Fibroblast of the aortic adventitia (primary cell): Measurements from ENCODE around the gene MYMK.

DNA sequence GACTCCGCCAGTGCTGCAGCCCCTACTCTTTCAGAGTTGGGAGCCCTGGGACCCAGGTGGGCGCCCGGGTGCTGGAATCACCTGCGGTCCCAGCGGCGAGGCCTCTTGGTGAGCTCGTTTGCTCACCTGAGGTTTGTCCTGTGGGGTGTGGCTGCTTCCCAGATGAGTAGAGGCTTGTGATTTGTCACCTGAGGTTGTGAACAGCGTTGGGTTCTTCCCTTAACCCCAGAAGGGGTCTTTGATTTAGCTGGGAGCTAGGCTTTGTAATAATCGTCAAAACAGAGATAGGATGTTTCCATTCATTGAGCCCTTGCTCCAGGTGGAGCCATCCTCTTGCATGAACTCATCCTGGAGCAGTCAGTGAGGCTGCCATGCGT lies 765 bp downstream of the SURF2 start:
- CAGE, long polyA plus RNA: no peak

DNA sequence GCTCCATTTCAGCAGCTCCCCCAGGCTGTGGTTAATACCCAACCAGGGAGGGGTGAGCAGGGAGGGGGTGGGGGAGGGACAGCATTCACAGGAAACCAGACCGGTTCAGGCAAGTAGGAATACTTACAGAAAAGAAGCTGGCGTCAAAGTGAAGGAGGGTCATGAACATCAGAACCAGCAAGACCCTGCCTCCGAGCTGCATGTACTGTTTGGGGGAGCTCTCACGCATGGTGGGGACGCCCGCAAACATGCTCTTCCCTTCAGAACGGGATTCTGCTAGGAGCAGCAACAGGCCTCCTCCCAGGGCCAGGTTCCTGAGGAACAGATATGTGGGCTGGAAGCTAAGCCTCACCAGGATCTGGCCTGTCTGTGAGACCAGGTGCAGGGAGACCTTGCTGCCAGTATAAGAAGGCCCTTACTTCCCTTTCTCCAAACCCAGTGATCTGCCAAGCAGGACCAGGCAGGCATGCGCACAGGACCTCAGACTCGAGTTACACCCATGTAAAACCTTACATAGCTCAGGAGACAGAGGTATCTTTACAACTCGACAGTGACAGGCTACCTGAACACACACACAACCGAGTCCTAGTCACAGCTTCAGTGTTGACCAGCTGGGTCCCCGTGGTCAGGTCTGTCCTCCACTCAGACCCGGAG lies 8.5 kb downstream of the SURF2 start:
- CAGE, long polyA plus RNA: no peak

DNA sequence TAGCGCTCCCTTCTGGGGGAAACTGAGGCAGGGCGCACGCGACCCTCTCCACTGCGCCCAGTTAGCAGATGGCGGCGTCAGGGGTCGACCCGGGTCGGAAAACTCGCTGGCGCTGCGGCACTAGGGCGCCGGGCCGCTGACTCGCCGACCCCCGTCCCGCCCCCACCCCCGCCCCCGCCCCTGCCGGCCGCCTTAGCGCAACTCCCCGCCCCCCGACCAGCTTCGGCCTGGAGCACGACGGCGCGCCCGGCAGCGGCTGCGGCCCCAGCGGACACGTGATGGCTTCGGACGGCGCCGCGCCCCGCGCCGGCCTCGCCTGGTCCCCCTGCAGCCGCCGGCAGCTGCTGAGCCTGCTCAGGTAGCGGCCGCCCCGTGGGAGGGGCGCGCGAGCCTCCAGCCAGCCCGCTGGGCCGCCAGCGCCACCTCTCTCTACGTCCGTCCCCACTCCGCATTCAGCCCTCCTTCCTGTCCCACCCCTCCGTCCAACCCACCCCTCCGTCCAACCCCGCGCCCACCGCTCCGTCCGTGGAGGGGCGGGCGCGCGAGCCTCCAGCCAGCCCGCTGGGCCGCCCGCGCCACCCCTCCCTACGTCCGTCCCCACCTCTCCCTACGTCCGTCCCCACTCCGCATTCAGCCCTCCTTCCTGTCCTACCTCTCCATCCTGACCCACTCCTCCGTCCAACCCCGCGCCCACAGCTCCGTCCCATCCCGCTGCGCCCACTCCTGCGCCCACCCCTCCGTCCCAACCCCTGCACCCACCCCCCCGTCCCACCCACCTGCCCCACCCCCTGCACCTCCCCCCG lies 6.4 kb downstream of the ADAMTS13 start:
- CAGE, long polyA plus RNA: no peak

- CAGE, long polyA plus RNA: no peak
Measured at GRCh38 chr9:133520960-133521561, 3.7 kb downstream of the MYMK start.

GRCh38 chr9:133524703-133525092 lies at the start of gene MYMK:
Gene MYMK, minus strand, starts transcription at chr9:133524959.
- CAGE, long polyA plus RNA: no peak

DNA sequence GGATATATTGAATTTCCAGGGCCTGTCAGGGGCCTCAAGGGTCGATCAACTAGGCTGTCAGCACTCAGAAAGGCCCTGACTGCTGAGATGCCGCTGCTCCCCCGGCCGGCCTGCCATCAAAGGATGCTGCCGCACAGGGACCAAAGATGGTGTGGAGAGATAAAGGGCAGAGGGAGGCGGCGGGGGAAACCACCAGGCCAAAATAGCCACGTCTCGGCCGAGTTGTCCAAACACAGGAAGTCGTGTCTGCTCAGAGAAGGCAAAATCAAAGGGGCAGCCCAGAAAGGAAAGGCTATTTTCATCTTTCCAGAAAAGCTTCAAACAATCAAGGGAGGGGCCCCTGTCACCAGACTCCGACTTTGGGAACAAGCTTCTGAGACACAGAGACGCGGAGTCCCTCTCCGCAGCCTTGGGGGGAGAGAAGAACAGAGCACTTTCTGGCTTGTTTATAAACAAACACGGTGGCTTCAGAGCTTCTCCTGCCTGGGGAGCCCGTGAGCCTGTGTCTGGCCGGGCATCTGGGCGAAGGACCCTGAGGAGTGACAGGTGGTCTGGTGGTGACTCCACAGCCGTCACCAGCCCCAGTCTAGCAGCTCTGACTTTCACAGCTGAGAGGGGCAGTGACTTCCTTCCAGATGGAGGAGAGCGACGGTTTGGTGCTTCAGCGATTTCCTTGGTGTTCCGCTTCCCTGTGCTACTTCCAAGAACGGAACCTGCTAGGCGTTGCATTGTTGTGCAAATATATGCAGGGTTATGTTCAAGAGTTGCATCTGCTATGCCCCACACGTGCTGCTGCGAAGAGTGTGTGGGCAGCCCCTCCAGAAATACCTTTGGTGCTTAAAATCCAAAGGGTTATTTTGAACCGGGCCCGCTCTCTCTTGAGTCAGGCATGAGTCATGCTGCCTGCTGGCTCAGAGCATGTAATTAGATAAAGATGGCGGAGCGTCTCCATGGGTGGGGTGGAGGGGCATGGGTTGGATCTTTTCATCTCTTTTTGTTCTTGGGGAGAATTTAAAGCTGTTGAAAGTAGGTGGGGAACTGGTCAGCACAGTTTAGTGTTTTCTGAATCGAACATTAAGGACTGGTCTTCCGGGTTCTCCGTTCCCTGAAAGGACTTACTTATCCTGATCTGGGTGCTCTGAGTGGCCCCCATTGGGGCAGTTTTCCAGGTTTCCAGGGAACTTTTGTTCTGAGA lies 24.0 kb downstream of the ADAMTSL2 start:
- CAGE, long polyA plus RNA: no peak

DNA sequence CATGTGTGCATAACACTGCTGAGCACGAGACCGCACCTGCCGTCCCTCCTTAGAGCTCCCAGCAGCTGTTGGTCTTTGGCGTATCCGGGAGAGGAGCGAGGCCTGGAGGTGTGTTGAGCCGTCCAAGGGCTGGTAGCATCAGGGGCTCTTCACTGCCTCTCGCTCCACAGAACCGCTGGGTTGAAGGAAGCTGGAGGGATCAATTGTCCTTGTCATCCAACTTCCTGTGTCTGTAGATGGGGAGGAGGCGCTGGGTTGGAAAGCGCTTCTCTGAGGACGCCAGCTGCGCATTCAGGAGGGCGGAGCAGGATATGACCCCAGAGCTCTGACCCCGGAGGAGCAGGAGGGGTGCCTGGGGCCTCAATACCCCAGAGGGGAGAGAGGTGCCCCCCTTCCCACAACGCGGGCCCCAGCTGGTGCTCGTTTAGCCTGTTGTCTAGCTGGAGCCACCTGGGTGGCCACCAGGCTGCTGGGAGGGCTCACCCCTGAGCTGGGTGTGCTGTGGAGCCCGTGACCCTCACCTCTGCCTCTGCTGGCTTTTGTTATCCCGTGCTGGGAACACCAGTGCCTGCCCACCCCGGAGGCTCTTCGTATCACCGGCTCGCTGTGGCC lies 2.0 kb upstream of the DBH start:
- CAGE, long polyA plus RNA: no peak

DNA sequence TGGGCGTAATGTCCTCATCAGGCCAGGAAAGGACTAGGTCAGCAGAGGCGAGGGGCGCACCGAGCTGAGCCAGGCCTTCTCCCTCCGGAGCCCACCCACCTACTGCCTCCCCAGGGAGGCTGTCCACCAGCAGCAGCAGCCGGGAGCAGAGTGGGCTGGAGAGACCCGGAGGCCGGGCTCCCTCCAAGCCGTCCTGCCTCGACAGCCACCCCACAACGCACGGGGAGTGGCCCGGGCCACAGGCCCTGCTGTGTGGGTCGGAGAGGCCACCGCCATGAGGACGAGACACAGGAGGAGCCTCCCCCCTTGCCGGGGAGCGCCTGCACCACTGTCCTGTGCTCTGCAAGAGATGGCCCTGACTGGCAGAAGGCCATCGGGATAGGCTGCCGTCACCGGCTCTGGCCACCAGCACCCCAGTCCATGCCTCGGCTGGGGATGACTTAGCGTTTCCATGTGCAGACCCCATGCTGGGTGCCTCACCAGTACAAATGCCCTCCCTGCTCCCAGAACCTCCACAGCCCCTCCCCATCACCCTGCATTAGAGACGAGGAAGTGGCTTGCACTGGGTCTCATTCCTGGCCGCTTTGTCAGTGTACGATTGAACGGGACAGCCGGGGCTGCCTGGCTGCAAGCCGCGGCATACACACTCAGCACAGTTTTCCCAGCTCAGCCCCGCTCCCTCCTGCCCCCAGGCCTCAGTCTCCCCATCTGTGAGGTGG lies 26.4 kb downstream of the SARDH start:
- CAGE, long polyA plus RNA: no peak

- CAGE, long polyA plus RNA: no peak
Measured at GRCh38 chr9:133715728-133716386, 22.3 kb downstream of the SARDH start.

DNA sequence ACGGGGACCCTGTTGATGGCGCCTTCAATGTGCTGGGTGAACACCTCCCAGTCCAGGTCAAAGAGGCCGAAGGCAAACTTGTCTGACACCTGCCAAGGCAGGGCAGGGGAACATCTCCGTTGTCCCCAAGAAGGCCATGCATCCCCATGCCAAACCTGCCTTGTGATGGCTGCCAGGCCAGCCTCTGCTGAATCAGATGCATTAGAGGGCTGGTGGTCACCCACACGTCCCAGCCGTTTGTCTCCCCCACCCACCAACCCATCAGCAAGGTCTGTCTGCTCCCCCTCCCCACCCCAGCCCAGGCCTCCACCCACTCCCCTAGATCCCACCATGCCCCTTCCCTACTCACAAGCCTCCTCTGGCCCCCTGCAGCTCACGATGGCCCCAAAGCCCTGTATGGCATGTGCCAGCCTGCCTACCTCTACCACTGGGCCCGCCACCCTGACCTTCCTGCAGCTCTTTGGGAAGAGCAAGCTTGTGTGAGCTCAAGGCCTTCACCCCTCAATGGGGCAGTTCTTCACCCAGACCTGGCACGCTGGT lies 20.7 kb downstream of the SARDH start:
- CAGE, long polyA plus RNA: no peak

DNA sequence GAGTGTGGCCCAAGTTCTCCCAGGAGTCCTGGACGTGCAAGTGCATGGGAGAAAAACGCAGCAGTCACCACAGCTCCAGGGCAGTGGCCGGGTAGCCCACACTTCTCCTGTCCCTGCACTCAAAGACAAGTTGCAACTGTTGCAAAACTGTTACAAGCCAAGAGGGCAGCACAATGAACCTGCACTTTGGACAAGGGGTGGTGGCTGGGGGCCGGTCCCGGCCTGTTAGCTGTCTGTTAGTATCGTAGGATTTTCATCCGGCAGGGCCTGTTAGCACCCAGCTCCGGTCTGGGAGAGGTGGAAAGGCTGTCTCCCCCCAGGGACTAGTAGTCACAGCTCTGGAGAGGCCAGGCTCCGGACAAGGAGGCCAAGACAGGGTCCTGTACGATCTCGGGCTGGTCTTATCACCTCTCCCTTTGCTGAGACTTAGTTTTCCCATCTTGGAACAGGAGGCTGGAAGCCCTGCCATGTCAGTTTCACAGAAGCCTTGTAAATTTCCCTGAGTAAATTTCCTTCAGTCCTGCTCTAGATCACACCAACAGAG lies 1.7 kb upstream of the SARDH start:
- CAGE, long polyA plus RNA: no peak

- CAGE, long polyA plus RNA: no peak
Measured at GRCh38 chr9:133791547-133792264, 53.6 kb upstream of the SARDH start.

GRCh38 chr9:133837637-133838125 lies 99.5 kb upstream of the SARDH start:
- CAGE, long polyA plus RNA: no peak

DNA sequence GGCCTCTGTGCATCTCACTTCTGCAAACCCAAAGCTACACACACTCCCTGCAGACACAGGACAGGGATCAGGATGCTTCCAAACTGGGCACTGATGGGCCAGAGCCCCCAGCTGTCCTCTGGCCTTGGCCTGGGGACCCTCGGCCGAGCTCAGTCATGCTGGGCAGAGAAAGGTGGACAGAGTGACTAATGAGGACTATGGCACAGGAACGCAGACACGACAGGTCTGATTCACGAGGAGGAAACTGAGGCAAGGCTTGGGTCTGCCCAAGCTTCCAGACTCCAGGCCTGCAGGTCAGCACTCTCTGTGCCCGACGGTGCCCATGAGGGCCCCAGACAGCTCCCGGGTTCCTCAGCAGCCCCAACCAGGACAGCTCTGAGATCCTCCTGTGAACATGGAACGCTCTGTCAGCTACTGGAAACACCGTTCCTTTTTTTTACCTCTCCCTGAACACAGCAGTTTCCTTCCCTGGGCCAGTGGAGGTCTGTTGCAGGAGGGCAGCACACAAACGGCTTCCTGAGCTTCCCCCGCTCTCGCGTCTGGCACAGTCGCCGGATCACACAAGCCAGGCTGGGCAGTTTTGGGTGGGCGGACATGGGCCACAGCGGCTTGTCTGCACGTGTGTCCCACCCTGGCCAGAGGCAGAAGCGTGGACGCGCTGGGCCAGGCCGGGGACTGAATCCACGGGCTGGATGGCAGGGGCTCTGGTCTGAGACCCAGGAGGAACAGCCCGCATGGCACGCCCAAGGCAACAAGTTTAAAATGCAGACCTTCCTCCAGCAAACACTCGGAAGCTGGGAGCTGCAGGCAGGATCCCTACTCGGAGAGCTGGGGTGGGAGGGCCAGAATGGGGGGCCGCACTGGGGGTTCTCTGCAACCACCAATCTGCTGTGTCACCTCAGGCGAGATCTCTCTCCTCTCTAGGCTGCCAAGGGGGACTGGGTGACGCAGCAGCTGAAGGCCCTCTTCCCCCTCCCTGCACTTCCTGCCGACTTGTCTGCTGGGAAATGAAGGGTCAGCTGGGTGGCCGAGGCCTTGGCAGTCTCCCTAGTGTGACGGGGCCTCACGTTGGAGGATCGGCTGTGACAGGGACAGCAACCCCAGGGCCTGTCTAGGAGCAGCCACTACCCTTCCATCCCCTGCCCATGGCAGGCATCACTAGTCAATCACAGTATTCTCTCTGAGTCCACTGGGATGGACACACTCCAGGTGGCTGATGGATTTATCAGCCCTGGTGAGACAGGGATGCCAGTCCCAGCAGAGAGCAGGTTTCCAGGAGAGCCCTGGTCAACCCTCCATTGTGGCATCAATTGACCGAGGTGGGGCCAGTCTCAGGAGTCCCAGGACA lies 106.9 kb upstream of the SARDH start:
- CAGE, long polyA plus RNA: no peak

DNA sequence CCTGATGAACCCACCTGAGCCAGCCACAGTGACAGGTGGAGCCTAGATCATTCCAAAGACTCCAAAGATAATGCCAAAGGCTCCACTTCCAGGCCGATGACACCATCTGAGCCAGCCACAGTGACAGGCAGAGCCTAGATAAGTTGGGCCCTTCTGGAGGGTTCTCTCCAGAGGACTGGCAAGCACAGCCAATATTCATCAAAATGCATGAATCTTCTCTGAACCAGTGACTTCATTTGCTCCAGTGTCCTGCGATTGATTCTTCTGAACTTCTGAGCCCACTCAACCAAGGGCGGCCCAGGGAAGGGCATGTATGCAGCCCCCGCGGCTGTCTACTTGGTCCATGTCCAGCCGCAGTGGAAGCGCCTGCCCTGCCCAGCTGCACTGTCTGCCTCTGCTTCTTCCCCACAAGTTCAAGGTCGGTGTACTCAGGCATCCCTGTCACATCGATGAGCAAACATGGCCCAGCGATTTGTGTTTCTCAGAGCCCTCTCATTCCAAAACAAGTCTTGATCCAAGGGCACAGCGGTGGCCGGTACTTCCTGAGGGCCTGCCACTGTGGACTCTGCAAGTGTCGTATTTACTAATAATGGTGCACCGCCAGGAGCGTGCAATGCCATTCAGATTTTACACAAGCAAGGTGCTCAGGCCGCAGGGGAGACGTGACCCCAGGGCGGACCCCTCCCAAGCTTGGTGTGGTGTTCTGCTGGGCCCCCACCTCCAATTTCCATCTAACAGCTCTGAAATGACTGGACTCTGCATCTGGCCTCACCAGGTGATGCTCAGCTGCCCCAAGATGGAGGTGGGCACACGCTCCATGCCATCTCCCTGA lies 107.0 kb downstream of the VAV2 start:
- CAGE, long polyA plus RNA: no peak

GRCh38 chr9:134176739-134177567 lies 41.1 kb downstream of the WDR5 start:
- CAGE, long polyA plus RNA: no peak

DNA sequence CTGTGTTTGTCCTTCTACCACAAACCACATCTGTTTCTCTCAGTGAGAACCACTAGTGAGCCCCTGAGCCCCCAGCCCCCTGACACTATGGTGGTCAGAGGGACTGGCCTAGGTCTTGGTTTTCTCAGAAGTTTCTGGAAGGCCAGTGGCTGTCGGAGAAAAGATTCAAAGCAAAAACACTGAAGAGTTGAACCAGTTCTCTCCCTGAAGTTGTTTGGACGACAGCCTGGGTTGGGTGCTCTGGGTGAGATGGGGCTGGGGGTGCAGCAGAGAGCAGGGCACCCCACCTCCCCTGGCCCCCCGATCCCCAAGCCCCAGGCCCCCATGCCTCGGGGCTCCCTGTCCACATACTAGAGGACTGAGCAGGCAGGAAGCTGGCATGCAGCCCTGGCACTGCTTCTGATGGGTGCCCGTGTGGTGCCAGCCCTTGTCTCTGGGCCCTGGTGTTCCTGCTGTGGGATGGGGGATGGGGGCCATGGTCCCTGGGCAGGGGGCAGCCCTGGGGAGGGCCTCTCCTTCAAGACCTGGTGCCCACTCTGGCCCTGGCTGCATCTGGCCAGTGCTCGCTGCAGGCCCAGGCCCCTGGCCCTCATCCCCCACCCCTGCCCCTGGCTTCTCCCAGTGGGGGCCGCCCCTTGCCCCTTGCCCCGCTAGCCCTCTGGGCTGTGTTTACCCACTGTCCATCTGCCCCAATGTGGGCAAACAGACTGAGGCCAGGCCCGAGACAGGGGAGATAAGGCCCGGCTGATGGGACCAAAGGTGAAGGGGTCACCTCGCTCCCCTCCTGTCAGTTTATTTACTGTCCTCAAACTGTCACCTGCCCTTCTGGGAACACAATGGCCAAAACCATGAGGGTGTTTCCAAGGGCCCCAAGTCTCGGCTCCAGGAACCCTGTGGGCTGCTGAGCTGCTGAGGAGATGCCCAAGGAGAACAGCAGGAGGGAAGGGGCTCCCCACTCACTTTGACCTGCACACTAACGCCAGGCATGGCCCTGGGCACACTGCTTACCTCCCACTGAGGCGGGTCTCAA lies 67.3 kb upstream of the RXRA start:
- CAGE, long polyA plus RNA: no peak

DNA sequence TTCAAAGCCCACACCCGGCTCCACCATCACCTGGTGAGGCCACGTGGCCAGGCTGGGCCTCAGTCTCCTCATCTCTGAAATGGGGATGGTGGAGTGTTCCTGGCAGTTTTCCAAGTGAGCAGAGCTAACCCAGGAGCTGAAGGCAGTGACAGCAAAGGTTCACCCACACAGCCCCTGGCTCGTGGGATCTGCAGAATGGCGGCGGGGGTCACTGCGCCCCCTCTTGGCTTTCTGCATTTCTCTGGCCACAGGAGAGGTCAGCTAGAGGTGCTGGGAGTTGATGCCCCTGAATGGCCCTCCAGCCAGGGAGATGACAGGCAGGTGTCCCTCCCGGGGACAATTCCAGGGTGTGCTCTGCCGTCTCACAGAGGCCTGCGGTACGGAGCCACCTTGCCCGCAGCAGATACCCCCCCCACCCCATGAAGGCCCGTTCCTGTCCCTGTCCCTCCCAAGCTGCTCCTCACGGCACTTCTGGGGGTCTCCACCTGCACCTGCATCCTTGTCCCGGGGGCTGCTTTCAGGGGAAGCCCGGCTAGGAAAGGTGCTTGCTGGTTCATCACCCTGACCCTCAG lies 61.8 kb upstream of the RXRA start:
- CAGE, long polyA plus RNA: no peak

- CAGE, long polyA plus RNA: no peak
Measured at GRCh38 chr9:134334027-134334419, 7.8 kb downstream of the RXRA start.

- CAGE, long polyA plus RNA: no peak
Measured at GRCh38 chr9:134361737-134362579, 35.7 kb downstream of the RXRA start.